Cardiac septum (tissue), 1 donor: ENCODE measurements around a stretch of chr1.

DNA sequence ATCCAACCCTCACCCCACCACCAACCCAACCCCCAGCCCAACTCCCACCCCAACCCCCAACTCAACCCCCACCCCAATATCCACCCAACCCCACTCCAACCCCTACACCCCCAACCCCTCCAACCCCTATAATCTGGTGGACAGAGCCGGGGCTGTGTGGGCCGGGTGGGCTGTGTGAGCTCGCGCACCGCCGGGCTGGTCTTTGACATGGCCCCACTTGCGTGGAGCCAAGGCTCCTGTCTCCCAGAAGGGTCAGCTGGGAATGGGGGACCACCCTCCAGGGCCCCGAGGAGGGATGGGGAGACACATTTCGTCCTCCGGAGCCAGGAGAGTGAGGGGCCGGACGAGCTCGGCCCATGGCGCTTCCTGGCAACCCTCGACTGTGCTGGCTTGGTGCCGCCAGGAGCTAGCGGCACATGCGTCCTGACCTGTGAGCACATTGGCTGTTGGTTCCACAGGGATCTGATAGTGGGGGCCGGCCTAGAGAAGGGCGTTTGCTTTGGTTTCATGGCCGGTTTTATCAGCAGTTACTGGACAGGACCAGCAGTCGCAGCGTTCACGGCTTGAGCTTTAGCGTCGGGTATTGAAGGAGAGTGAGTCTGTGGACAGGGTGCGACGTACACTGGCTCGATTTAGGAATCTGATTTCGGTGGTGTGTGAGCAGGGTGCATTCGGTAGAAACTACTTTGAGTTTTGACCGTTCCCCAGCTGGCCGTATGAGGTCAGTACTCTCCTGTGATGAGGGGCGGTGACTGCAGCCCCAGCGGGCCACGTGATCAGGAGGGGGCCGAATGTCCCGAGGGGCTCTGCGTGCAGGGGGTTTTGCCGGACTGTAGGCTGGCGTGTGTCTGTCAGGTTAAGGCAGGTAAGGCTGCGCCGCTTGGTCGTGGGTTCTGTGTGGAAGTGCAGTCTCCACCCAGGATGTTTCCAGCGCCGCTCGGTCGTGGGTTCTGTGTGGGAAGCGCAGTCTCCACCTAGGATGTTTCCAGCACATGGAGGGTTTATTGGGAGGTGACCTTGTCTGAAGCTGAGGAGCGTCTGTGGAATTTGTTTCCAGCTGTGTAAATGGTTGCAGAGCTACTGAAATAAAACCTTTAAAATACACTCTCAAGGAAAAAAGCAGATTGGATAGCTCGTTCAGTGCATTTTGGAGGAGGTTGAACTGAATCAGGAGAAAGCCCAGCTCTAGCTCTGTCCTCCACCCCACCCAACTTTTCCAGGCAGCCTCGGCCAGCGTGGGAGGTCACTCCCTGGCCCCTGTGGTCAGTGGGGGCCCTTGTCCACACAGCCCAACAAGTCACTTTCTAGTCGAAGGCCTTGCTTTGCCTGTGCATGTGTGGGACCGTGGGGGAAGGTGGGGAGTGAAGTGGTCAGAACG lies 18.6 kb downstream of the FAAP20 start:
- PRO-cap = no peak

DNA sequence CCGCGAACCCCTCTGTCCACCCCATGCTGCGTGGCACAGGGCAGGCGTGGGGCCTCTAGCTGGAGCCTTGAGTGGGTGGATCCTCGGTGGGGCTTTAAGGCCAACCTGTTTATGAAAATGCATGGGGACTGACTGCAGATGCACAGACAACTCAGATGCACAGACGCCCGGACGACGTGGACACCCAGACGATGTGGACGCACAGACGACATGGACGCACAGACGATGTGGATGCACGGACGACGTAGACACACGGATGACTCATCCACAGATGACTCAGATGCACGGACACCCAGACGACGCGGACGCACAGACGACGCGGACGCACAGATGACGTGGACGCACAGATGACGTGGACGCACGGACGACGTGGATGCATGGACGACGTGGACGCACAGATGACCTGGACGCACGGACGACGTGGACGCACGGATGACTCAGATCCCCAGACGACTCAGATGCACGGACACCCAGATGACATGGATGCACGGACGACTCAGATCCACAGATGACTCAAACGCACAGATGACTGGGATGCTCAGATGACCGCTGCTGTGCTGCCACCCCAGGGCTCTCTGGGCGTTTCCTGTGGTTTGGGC lies 14.3 kb downstream of the FAAP20 start:
- PRO-cap = no peak

DNA sequence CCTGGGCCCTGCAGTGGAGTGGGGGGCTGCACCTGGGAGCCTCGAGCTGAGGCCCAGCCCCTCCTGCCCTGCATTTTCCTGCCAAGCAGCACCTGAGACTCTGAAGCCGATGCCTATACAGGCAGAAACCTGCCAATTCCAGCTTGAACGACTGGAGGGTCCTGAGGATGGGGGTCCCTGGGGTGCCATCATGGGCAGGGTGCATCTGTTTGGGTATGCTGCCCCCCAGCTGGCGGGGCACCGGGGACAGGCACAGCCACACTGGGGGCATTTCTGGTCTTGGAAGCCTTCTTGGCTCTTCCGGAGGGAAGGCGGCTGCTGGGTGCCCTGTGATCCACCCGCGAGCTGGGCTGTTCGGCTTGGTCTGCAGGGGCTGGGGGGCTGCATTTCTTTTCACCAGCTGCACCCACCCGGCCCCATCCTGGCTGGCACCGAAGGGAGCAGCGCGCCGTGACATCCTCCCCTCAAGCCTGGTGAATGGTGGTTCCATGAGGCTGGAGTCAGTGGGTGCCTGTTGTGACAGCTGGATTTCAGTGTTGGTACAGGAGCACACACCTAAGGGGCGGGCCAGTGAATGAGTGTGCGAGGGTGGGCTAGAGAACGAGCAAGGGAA lies 12.2 kb downstream of the FAAP20 start:
- PRO-cap = no peak

DNA sequence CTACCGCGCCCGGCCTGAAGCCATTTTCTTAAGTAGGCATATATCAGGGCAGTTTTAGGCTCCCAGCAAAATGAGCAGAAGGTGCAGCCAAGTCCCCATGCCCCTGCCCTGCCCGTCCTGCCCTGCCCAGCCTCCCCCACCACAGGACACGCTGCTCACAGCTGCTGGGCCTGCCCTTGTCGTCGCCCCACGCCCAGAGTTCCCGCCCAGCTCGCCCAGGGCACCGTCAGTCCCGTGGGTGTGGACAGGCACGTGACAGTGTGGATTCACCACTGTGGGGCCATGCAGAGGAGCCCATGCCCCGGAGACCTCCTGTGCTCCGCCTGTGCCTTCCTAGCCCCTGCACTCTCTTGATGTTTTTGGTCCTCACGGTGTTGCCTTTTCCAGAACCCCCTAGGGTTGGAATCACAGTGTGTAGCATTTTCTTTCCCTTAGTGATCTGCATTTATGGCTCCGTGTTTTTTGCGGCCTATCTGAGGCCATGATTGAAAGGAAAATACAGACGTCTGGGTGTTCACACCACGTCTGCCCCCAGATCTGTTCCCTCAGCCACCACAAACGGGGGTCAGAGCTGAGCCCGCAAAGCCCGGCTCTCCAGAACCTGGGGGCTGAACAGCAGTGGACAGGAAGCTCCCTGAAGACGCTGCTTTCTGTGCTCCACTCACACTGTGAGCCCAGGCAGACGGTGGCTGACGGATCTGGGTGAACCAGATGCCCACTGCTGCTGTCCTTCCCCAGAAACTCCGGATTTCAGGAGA lies 6.8 kb downstream of the FAAP20 start:
- PRO-cap = no peak

DNA sequence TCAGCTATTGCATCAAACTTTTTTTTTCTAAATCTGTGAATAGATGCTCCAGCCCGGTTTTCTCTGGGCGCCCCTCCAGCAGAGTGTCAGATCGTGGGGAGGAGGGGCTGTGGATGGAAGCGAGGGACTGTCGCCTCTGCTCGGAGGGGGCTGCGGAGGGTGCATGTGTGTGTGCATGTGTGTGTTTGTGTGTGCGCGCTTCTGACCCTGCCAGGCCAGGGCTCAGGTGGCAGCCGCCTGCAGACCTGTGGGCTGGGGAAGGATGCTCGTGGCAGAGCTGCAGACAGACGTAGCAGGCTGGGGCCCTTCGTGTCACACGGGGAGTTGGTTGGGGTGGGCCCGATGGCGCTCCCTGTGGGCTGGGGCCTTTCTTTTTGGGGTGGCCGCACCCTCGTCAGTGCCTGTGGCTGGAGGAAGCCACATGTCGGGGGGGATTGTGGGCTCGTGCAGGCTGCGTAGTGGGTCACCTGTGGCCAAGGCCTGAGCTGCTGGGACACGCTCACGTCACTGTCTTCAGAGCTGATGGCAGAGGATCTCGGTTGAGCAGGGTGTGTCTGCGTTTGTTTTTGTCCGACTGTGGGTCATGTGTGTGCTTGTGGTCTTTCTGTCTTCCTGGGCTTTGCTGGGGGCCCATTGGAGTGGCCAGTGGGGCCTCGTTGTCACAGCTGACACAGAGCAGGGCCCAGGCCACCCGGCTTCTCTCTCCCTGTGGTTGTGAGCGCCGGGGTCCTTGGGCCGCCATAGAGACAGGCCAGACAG lies 2.9 kb downstream of the SKI start:
- PRO-cap = no peak

GRCh38 chr1:2247009-2247333 lies 18.9 kb downstream of the SKI start:
- PRO-cap = no peak

DNA sequence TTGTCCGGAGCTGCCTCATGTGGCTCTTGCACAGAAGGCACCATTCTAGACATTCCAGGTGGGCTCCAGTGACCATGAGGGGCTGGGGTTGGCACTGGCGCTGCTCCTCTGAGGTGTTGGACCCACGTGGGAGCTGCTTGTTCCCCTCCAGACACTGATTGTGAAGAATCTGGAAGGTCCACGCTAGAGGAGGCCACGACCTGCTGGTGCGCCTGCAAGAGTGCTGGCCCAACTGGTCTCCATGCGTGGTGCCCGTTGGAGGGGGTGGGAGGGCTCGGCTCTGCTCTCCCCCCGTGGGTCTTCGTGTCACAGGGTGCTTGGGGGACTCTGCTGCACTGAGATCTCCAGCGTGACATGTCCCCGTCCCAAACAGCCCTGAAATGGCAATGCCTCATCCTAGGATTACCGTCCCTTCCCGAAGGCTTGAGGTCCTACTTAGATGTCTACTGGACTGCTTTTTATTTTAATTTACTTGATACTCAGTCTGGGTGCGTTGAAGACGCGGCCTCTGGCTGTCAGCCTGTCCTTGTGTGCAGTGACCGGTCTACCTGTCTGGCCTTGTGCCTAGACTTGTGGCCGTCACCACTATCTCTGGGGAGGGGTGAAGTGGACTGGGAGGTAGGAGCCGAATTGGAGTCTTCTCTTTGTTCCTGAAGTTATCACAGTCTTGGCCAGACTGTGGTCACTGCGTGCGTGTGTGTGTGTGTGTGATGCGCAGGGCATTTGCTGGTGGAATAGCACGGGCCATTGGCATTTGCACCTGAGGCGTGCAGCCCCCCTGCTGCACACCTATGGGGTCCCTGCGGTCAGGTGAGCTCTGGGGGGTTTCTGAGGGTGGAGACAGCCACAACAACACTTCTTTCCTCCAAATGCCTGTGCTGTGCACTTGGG lies 26.2 kb downstream of the SKI start:
- PRO-cap = no peak

DNA sequence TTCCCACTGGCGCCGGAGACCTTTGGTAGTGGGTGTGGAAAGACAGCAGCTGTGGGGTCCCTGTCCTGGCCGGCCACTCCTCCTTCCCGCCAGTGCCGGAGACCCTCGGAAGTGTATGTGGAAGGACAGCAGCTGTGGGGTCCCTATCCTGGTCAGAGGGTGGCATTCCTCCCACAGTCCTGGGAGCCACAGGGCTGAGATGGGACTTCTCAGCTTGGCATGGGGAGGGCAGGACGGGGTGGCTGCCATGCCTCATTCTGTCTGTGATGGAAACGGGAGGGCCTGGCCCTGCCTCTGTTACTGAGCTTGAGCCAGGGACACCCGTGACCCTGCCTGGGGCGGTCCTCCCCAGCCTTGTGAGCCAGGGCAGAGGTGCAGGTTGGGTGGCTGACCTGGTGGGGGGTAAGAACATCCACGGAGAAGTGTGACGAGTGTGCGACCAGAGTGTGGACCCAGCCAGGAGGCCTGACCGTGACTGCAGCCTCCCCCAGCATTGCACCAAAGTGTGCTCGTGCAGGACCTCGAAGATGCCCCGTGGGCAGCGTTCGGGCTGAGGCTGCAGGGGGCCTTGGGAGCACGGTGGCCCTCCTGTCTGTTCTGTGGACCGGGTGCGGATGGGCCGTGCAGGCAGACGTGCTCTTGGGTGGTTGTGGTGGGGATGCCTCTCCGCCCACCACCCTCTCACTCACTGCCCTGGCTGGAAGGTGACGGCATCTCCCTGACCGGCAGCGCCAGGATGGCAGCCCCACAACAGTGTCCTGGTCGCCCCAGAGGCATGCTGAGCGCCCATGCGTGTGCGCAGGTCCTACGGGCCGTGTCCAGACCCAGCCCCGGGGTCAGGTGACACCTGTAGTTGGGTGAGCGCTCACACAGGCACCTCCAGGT lies 45.4 kb downstream of the SKI start:
- PRO-cap = no peak

DNA sequence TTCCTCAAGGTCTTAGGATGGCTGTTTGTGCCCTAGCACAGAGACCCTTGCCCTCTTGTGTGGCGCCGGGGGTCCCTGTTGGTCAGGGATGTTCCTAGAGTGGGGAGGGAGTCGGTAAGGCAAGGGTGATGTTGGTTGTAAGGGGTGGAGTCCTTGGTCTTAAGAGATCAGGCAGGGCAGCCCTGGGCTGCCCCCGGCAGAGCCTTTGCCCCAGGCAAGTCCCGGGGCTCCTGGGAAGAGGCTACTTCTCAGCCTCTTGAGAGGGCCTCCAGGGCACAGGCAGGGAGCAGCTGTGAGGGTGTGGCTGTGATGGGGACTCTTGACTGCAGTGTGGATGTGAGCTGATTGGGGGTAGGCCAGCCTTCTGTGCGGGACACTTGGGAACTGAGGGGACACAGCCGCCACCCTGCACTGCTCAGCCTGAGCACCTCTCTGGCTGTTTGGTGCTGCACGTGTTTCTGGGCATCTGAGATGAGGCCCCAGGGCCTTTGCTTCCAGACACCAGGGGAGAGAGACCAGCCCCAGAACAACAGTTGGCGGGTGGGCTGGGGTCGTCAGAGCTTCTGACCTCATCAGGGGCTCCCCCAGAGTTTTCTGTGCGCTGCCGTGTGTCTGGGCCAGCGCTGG lies 62.0 kb downstream of the SKI start:
- PRO-cap = no peak

GRCh38 chr1:2306676-2307567 lies 78.8 kb downstream of the SKI start:
- PRO-cap = no peak

GRCh38 chr1:2395144-2395675 lies 3.6 kb downstream of the RER1 start:
- PRO-cap = no peak

GRCh38 chr1:2404005-2405302 lies 7.9 kb downstream of the PEX10 start:
- PRO-cap = no peak

GRCh38 chr1:2493974-2494709 lies 18.1 kb downstream of the PLCH2 start:
- PRO-cap = no peak

DNA sequence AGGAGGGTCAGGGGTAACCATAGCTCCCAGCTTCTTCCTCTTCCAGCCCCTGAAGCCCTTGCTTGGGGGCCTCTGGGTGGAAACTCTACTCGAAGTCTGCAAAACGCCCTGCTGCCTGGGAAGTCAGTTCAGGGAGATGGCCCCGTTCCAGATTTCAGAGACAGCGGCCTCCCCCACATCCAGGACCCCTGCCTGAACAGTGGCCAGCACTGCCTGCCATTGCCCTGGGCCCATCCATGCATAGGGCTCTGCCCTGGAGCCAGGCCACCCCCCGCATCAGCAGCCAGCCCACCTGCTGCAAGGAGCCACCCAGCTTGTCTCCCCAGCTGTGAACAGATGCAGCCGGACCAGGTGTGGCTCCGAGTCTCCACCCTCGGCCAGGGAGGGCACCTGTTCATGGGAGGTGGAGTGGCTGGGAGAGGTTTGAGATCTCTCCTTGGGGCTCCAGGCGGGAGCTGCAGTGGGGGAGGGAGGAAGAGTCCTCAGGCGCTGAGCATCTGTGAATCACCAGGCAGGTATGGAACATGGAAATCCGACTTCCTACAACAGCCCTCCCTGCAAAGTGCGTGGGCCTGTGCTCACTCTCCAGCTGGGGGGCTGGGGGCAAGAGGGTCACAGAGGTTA lies 4.6 kb upstream of the HES5 start:
- PRO-cap = no peak

GRCh38 chr1:2564081-2564566 lies 8.0 kb downstream of the TNFRSF14 start:
- PRO-cap = no peak

- PRO-cap = no peak
Measured at GRCh38 chr1:2564622-2565555, 8.7 kb downstream of the TNFRSF14 start.

- PRO-cap = no peak
Measured at GRCh38 chr1:2583262-2584148, 3.1 kb upstream of the PRXL2B start.

DNA sequence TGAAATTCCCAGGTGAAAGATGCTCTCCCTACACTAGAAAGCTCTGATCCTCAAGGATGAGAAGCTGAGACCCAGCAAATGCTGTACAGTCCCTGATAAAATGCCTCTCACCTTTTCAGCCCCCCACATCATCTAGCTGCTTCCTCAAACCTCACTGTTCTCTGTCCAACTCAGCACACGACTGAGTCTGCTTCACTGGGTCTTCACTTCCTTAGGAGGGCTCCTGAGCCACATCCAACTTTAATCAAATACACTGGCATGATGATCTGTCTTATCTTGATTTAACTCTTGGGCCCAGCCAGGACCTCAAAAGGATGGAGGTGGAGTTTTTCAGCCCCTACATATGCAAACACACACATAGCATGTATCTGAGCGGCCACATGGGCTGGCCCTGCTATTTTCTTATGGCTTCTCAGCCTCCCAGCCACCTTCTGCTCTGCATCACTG lies 2.0 kb upstream of the PRXL2B start:
- PRO-cap = no peak

- PRO-cap = no peak
Measured at GRCh38 chr1:2628671-2629267, 4.0 kb downstream of the MMEL1 start.

DNA sequence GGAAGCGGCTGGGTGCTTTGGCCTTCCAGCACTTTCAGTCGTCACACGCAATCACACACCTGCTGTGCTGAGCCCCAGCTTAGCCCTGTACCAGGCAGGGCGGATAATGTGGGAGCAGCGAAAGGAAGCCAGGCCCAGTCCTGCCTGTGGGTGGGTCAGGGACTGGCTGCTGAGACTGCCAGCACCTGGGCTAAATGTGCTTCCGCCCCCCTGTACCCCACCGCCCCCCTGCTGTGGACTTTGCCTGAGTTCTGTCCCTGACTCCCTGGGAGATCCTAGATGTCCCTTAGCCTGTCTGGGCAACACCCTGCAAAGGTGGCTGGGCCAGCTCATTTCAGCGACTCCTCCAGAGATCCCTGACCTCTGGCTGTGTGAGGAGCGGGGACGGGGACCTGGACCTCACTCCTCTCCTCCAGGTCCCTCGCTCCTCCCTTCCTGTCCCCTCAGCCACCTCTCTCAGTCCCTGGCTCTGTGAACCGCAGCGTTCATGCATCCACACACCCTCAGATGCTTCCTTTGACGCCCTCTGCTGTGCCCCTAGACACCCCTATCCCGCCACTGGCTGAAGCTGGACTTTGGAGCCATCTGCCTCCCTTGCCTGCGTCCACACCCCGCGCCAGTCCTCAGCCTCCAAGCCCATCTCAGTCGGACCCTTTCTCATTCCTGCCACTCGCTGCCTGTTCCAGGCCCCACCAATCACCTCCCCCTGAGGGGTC lies 1.5 kb downstream of the MMEL1 start:
- PRO-cap = no peak